Colic lymph node (tissue), 1 donor: ENCODE measurements around a stretch of chr14.

DNA sequence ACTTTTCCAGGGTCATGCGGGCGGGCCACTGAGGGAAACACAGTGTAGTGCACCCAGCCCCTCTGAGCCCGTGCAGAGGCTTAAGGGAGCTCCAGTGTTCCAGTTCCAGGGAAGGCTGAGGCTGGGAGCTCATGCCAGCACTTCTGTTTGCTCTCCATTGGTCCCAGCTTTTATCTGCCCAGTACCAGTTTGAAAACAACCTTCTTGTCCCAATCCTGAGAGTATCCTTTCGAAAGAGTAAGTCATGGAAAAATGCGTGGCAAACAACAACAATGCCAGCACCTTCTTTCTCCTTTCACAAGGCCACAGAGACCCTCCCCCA lies 185.8 kb downstream of the ZFP36L1 start:
- PRO-cap, result no peak

- PRO-cap, result unidirectional peak, minus-strand start at chr14:68628986
Measured at GRCh38 chr14:68628725-68629567, 163.9 kb downstream of the ZFP36L1 start.

- PRO-cap, result bidirectional peak, plus-strand start at chr14:68685652, minus-strand start at chr14:68685401
Measured at GRCh38 chr14:68685109-68686041, 107.5 kb downstream of the ZFP36L1 start.

GRCh38 chr14:68762803-68763426 lies 30.0 kb downstream of the ZFP36L1 start:
- PRO-cap, result no peak

GRCh38 chr14:68786854-68787948 lies 5.7 kb downstream of the ZFP36L1 start:
- PRO-cap, result bidirectional peak, plus-strand start at chr14:68787480, minus-strand start at chr14:68787389

GRCh38 chr14:68791485-68791786 lies 1.4 kb downstream of the ZFP36L1 start:
- PRO-cap, result no peak

GRCh38 chr14:68815746-68816279 lies 22.9 kb upstream of the ZFP36L1 start:
- PRO-cap, result no peak

DNA sequence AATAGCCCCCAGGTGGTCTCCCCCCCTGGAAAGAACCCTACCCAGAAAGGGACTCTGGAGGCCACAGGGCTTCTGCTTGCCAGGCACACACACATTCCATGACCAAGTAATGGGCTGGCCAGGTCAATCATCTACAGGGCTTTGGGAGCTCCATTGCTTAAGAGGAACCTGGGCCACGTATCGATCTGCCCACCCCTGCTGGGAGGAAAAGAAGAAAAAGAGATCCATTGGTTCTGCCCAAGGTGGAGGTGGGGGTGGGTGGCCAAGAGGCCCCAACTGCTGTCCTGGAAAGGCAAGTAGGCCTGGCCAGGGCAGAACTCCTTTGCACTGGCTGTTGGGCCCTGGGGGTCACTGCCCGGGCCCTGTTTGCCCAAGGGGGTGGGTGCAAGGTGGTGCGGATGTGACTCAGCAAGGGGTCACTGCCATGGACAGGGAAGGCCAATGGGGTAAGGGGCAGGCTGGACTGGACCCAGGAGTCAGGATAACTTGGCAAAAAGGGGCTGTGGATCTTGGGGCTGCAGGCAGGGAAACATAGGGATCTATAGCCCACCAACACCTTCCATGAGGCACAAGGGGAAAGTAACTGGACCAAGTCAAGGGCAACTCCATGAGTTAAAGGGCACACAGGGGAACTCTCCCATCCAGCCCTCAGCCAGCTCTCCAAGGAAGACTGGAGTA lies 31.0 kb upstream of the ZFP36L1 start:
- PRO-cap, result no peak

GRCh38 chr14:68879615-68880312 lies 86.9 kb upstream of the ZFP36L1 start:
- PRO-cap, result no peak

GRCh38 chr14:68880313-68880757 lies 87.5 kb upstream of the ZFP36L1 start:
- PRO-cap, result no peak

DNA sequence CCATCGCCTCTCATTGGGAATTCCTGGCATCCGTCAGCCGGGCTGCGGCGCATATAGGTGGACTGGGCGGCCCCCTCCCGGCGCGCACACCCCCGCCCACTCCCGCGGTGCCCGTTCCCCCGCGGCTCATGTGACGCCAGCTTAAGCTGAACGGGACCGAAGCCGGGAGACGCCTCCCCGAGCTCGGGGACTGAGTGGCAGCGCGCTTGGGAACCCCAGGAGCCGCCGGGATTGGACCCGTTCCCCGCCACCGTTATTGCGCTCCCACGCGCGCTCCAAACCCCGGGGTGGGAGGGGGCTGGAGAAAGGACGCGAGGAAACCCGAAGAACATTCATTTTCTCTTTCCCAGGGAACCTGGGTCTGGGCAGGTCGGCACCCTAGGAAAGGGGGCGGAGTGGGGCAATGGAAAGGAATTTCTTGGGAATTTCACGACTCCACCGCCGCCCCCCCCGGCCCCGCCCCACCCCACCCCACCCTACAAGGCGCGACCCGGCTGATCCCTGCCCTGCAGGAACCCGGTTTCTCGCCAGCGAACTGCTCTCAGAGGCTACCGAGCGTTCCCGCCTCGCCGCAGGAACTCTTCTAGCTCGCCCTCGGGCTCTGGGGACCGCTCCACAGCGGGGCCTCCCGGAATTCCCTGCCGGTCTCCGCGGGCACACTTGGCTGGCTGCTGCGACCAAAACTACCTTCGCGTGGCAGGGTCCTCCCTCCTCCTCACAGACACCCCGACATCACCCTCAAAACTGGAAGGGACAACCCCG lies 495 bp upstream of the ACTN1 start:
- PRO-cap, result bidirectional peak, plus-strand start at position 144 of the sequence, minus-strand start outside the sequence; unidirectional peak, plus-strand start at position 305 of the sequence

DNA sequence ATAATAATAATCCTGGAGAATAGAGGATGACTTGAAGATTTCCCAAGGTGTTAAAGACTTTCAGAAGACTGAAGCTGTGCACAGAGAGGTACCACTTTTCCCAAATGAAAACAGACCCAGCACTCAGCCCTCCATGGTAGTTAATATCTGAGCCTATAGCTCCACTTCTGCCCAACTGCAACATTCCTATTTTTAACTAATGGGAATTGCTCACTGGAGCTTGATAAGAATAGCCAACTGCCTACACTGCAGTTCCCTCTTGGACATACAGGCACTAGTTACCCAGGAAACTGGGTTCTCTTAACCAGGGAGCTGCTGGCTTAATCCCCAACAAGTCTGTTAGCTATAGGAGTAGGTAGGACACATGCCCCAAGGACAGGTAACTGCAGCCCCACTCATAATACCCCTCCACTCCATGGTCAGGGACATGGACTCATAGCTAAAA lies 76.9 kb upstream of the ACTN1 start:
- PRO-cap, result no peak

- PRO-cap, result no peak
Measured at GRCh38 chr14:69385688-69386265, 12.3 kb downstream of the ERH start.

DNA sequence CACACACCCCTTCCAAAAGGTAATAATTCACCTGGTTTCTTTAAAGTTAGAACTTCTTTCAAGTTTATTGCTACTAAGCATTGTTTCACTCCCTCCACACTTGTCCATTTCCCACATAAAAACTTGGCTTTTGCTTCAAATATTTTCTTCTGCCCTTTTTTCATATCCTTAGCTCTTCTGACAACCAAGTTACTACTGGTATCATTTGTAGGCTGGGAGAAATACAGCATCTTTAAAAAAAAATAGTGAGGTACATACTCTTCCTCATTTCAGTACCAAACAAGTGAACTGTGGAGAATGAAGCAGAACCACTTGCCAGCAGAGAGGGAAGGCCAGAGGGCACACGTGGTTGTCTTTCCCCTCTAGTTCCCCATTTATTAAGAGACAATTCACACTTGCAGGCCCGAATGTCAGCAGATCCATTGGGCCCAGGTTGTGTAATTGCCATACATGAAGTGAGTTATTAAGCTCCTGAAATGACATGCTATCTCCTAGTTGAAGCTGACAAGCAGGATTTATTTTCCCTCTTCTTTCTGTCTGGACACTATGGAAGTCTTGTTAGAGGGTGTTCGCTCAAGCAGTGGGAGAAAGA lies 3.2 kb downstream of the SUSD6 start:
- PRO-cap, result no peak

DNA sequence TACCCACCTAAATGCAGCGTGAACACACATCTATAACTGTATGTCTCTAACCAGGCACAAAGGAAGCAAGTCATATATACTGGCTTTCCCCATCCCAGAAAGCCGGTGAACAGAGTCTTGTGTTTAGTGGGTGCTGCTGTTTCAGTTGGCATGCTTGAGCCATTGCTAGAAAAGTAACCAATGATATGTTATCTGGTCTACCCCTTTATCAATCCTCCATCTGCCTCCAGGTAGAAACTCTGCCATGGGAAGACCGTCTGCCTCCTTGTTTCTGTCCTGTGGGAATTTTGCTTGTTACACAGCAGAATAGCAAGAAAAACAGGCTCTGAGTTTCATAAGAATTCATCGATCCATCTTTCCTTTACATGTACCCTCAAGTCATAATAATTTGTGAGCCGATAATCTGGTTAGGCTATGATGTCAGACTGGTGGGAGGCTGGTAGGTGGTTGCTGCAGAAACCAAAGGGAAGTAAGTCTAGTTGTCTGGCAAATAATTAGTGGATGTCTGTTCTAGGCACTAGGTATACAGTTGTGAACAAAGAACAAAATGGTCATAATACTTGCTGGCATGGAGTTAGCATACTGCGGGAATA lies 8.6 kb downstream of the SUSD6 start:
- PRO-cap, result no peak

- PRO-cap, result unidirectional peak, plus-strand start at chr14:69625807
Measured at GRCh38 chr14:69625293-69626237, 14.2 kb downstream of the SUSD6 start.

DNA sequence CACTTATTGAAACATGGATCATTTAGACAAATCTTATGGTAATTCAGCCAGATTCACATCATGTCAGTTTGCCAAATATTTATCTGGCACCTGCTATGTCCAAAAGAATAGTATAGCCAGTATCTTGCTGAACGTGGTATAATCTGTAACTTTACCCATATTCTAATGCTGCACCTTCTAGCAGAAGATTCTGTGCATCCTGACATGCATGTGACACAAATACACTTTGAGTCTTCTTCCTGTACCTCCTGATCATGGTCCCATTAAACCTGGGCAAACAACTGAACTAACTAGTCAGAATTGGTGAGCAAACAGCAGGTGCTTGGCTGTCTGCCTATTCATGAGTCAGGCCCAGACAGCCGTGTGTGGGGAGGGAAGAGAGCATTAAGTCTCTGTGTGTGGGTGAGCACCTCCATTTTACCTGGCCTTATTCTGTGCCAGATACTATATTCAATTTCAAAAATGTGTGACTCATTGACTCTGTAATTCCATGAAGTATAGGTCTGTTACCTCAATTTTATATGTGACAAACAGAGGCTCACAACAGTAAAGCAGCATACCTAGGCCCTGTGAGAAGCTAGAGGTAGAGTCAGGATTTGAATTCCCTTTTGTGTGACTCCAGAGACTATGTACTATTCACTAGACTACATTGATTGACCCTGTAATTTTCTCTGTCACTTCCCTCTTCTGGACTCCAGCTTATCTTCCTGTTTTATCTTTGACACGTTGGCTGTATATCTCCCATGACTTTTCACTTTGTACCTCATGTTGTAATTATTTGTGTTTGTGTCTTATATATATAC lies 32.1 kb downstream of the SUSD6 start:
- PRO-cap, result no peak

DNA sequence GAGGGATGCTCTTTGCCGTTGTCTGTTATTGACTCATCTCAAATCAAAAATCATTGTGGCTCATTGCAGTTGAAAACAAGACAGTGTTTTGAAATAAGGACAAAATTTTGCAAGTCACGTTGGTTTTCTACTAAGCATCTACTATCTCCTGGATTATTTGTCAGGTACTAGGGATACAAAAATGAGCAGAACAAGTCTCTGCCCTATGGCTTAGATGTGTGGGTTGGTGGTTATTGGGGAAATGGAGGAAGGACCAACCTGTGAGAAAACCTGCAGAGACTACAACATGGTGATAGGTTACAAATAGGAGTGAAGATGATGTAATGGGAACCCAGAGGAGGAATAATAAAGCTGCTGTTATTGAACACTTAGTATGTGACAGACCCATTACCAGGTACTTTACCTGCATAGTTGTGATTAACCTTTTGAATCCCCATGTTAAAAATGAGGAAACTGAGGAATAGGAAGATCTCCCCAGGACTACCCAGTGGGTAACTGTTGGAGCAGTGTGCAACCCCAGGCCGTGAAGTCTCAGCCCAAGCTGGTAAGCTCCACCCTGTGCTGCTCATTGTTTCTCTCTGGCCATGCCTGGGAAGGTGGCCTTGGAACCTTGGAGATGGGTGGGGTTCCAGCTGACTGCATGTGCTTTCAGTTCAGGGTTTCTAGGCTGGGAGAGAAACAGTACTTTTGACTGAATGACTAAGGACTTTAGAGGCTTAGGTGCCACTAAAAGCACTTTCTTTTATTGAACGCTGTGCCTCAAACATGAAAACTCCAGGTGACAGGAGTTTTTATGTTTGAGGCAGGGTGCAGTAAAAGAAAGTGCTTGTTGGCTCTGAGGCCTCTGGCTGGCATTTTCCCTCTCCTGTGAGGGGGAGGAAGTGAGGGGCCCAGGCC lies 72.8 kb upstream of the SRSF5 start:
- PRO-cap, result no peak

GRCh38 chr14:69713139-69713990 lies 53.6 kb upstream of the SRSF5 start:
- PRO-cap, result no peak

GRCh38 chr14:69771853-69772413 lies 5.0 kb downstream of the SRSF5 start:
- PRO-cap, result unidirectional peak, plus-strand start at chr14:69772197